Peritoneum (tissue), 1 donor: Measurements from ENCODE around the gene KIAA1586.

DNA sequence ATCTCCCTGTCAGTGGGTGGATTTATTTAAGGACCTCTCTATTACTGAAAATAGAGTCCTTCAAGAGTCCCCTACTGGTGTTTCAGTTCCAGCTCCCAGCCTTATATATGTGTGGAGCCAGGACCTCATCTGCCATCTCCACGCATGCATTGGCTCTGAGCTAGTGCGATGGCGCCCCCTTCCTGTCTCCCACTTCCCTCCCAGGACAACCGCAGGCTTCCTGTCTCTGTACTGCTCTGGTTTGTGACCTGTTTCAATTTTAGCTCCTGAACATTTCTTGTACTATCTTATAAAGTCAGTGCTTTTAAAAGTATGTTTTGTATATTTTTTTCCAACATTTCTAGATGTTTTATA, 59.8 kb upstream of the LRRC1 start:
- PRO-cap: no peak

GRCh38 chr6:53795221-53795561, 386 bp downstream of the LRRC1 start:
- PRO-cap: no peak

DNA sequence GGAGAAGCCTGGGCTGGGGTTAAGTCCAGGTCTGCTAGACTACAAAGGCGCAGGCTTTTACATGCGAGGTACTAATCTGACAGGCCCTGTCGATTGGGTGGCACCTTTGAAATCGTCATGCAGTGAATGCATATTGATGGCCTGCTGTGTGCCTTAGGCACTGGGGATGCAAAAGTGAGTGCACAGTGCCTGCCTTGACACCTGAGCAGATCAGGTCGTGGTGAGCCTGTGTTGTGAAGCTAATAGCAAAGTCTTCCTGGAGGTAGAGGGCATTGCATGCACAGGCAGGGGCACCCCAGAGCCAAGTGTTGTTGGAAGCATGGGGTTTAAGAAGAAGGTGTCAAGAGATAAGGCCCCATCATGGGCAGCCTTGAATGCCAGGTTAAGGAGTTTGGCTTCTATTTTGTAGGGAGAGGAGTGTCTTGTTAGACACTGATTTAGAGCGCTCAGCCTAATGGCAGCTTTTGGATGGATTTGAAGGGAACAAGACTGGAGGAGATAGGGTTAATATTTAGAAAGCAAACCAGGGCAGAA, 17.0 kb downstream of the LRRC1 start:
- PRO-cap: no peak

GRCh38 chr6:53829580-53830100, 34.8 kb downstream of the LRRC1 start:
- PRO-cap: no peak

DNA sequence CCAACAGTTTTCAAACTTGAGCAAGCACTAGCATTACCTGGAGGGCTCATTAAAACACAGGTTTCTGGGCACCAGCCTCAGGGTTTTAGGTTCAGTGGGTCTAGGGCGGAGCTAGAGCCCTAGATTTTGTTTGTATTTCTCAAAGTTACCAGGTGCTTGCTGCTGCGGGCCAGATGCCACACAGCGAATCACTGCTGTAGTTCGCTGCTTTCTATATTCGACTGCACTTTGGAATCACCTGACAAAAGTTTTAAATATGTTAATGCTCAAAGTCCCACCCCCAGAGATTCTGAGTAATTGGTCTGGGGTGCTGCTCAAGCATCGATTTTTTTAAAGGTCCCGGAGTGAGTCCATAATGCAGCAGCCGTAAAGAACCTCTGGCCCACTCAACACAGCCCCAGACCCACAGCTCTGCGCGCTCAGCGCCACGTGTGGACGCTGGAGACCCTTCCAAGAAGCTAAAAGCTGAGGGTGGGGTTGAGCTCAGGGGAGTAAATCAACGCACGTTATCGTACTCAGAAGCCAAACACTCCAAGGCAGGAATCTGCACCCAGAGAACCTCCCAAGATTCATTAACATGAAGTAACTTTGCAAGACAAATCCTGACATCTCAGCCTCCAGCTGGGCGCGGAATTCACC, 661 bp downstream of the COL21A1 start:
- PRO-cap: no peak

GRCh38 chr6:56456339-56456704, 208.9 kb upstream of the COL21A1 start:
- PRO-cap: no peak

GRCh38 chr6:56615550-56615932, 339.1 kb downstream of the DST start:
- PRO-cap: no peak

DNA sequence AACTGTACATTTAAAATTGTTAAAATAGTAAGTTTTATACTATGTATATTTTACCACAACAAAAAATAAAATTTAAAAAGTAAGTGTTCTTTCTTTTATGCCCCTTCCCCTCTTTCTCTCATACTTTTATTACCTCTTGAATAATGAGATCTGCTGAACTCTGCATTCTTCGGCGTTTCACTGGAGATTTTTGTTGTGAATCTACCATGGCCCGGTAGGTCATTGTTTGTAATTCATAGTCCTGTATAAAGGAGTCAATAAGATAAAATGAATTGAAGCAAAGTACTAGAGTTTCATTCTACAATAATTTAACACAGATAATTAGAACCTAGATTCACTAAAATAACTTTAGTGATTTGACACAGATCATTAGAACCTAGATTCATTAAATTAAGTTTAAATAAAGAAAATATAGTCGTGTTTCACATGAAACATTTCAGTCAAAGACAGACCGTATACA, 329.6 kb downstream of the DST start:
- PRO-cap: no peak

- PRO-cap: no peak
Measured at GRCh38 chr6:56627798-56628208, 326.8 kb downstream of the DST start.

DNA sequence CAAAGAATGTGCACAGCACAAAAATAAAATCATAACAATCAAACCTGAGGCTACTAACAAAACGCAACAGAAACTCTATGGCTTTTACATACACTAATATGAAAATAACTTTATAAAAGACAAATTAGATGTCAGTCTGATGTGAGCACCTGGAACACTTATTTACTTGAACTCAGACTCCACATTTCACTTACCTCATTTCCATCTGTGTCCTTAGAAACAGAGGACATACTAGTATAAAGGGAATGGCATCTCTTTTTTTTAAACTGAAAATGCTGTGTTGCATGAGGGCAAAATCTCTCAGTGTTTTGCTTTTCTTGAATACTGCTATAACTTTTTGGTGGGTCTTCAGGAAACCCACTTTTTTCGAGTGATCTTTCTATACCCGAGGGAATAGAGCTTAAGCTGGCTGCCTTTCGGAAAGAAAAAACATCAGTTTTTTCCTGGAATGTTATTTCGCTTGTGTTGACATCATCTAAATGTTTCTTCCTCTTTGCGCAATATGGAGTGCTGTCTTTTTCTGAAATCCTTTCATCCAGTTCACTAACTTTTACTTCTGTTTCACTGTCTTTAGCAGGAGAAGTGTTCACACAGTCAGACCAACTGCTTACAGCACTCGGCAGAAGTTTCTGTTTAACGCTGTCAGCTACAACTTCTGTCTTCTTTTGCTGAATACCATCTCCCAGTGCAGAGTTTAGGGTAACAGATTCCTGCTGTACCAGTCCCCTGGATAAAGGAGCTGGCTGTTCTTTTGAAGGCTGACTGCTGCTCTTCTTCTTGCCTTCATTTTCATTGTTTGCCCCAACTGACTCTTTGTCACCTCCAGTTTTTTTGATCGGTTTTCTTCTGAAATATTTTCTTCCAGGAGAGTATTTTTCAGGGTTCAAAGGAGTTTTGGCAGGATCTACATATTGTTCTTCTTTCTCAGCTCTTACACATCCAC, 262.2 kb downstream of the DST start:
- PRO-cap: no peak

- PRO-cap: no peak
Measured at GRCh38 chr6:56693137-56693751, 261.4 kb downstream of the DST start.

DNA sequence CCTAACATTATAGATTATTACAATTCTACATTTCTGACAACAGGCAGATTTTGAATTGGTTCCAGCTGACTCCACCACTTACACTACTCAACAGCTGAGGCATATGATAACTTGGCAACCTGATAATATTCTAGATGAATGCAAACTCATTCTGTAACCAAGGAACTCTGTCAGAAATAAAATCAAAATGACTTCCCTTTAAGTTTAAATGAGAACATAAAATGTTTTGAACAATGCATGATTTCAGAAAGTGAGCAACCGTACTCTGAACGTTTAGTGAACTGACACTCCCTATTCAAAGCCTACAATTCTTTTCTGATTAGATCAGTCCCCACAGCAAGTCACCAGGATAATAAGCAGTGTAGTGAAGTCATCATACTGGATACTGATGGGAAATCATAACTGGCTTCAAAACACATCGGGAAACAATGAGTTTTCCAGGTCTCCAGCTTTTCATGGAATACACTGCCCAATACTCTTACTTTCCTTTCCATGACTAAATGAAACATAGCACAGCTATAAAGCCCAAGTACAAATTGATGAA, 113.8 kb downstream of the DST start:
- PRO-cap: no peak

DNA sequence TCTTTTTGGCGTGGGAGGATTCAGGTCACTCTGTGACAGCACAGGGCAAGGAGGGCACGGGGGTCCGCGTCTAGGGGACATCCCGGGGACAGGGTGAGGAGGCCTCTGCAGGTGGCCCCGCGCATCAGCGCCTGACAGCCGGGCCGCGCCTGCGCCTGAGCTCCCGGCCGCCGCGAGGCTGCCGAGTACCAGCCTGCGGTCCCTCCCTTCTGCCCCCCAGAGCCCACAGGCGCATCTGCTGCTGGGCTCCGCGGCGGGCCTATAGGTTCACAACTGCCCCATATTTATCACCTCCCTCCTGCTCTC, 110.6 kb downstream of the DST start:
- PRO-cap: no peak

GRCh38 chr6:57046103-57046883, at the start of gene KIAA1586:
Gene KIAA1586 (plus strand): TSS chr6:57046693.
- PRO-cap: no peak

- PRO-cap: no peak
Measured at GRCh38 chr6:57423213-57423610, 105.8 kb downstream of the PRIM2 start.

DNA sequence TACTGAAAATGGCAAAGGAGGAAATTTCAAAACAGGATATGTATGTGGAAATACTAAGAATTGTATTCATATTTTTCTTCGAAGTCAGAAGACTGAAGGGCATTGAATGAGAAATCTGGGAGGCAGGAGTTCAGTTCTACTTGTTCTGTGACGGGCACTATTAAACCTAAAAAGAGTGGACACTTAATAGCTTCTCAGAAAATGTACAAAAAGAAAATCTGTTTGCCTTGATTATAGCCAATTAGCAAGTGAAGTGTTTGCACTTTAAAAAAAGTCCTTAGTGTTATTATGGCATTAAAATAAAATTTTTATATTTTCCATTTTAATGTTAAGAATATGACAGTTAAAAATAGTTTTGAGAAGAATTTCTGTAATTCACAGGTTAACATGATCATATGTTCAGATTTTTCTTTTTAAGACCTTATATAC, 114.9 kb downstream of the PRIM2 start:
- PRO-cap: no peak

- PRO-cap: no peak
Measured at GRCh38 chr6:62286294-62286985, 415 bp upstream of the KHDRBS2 start.

- PRO-cap: no peak
Measured at GRCh38 chr6:63439977-63440426, 120.2 kb upstream of the LGSN start.

DNA sequence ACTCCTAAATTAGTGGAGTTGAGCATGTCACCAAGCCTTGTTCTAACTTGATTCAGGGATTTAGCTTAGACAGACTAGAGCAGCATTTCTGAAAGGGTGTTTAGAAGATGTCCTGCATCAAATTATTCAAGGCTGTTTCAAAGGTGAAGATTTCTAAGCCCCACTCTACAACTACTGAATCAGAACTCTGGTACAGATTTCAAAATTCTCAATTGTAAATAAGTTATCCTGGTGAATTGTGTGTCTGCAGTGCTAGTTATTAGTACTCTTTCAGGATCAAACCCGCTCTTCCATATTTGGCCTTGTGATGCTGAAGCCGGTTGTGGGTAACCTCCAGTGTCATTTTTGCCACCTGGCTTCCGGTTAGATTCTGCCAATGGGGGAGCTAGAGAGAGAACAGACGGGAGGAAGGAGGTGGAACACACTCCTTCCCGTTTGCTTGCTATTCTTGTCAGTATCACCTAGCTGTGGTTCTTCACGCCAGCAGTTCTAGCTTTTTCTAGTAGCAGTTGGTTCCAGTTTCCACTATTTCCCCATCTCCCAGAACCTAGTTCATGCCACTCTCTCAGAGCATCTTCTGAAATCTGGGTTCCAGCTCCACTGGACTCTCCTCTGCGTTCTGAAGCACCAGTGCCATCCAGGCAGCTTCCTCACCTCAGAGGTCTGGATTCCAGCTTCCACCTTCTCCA, 47.2 kb upstream of the PTP4A1 start:
- PRO-cap: no peak

- PRO-cap: no peak
Measured at GRCh38 chr6:63564460-63564727, 7.9 kb upstream of the PTP4A1 start.